HTERT-HM (cell line): ENCODE data around the gene ATP5F1D.

- RRBS: under 1% methylated on average over 44 of the region's 71 CpGs
These were observed at the start of gene ATP5F1D for GRCh38 chr19:1241305-1242025. Gene ATP5F1D (plus strand): TSS chr19:1241751.

GRCh38 chr19:1256636-1257867 lies 8.7 kb downstream of the MIDN start:
- RRBS: 86% methylated on average over 19 of the region's 63 CpGs

- RRBS: no CpG with 5 or more reads among the region's 6 CpGs
These were observed 5.9 kb upstream of the CIRBP start for GRCh38 chr19:1263170-1263608.

DNA sequence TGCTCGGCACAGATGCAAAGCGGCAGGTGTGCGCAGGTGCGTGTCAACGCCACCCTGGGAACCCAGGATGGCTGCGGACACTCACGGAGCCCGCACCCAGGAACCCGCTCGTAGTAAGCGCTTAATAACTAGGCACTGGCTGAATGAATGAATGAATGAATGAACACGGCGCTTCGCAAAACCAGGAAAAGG lies 1.9 kb upstream of the CIRBP start:
- RRBS: no CpG with 5 or more reads among the region's 14 CpGs

DNA sequence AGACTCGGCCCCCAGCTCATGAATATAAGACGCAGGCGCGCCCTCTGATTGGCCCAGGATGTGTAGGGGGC lies 84 bp upstream of the CIRBP start:
- RRBS: no CpG with 5 or more reads among the region's 4 CpGs

GRCh38 chr19:1270513-1270725 lies 1.3 kb downstream of the CIRBP start:
- RRBS: no CpG with 5 or more reads among the region's 1 CpG

- RRBS: 8% methylated on average over 21 of the region's 33 CpGs
These were observed 9.9 kb downstream of the EFNA2 start for GRCh38 chr19:1295654-1295962.

- RRBS: no CpG with 5 or more reads among the region's 16 CpGs
These were observed 3.1 kb upstream of the NDUFS7 start for GRCh38 chr19:1380435-1381118.

- RRBS: 56% methylated on average over 16 of the region's 36 CpGs
These were observed 6.5 kb downstream of the GAMT start for GRCh38 chr19:1394638-1395369.

DNA sequence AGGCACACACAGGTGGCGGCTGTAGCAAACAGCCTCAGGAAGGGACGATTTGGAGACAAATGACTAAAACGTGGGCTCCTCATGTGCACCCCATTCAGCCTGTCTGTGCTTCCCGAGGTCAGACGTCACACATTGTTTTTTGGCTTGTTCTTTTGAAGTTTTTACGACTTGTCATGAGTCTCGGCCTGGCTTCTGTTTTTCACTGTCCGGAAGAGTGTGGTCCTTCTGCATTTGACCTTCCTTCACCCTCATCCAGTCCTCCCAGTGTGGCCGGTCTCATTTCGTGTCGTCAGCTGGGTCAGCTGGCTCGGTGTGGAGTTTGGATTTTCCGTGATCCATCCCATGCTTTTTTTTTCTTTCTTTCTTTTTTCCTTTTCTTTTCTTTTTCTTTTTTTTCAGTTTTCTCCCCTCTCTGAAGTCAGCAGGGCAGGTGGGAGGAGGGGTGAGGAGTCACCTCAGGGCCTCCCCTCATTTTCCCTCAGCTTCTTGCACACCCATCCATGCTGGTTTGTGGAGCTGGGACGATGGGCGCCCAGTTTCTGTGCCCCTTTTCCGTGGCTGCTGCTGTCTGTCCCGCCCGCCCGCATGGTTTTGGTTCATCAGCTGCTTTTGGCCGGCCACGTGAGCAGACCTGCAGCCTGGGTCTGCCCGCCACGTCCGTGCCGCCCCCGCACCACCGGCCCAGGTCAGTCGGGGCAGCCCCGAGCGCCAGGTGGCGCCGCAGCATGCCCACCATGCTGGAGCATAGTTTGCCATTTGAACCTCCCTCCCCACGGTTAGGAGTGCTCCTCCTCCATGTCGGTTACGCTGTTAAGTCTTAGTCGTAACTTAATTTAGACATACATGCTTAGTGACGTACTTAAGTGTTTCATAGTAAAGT lies 15.3 kb downstream of the DAZAP1 start:
- RRBS: 88% methylated on average over 1 of the region's 37 CpGs

DNA sequence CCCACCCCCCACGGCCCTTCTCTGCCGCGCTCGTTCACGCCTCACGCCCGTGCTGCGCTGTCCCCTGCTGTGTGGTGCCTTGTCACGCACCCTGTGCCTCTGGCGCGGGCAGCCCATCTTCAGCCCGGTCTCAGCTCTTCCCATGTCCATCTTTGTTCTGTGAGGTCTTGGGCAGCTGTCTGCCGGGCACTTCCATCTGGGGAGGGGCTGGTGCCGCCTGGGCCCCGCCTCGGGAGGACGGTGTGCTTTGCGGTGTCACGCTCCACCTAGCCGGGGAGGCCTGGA lies 13.6 kb upstream of the RPS15 start:
- RRBS: 93% methylated on average over 6 of the region's 20 CpGs

DNA sequence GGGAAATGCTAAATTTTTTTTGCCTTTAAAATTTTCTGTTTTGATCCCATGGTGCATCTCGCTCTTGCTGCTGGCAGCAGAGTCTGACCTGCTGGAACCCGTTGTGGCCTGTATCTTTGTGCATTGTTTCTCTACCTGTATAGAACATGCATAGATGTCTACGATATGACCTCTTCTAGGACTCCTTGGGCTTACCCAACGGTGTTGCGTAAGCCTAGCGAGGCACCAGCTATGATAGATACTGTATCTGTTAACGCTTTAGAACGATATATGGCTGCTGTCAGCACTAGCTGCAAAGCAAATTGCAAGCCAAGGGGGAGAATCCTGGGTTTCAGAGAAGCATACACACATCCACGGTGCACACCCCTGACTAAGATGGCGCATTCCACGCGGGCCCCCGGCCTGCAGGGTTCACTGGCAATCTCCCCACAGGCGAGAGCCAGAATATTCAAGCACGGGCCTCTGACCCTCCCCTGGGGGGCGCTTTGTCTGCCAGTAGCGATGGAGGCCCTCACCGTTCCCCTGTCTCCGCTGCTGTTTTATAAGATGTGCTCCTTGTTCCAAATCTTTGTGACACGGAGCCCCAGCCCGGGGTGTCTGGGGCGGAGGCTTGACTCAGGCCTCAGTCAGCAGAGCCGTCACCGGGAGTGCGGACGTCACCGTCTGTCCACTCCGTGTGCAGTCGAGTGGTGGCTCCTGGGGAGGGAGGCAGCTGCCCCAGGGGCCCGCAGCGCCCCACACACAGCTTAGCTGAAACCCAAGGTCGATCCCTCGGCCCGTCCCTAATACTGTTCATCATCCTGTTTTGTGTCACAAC lies 13.0 kb upstream of the RPS15 start:
- RRBS: 91% methylated on average over 4 of the region's 34 CpGs

DNA sequence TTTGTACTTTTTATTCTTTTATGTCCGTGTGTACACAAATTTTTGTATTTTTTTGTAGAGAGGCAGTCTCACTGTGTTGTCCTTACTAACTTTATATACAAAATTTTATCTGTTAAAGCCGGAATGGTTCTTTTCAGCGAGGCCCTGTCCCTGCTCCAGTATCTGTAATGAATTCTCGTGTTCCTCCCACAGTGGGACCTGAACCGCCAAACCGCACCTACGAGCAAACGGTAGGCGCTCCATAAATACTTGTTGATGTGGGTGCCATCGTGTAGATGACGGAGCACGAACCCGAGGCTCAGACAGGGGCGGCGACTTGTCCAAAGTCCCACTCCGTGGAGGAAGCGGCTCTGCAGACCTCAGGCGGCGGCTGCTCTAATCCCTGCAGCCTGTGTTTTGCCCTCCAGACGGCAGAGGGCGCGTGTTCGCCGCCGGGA lies 297 bp upstream of the RPS15 start:
- RRBS: 4% methylated on average over 1 of the region's 25 CpGs

DNA sequence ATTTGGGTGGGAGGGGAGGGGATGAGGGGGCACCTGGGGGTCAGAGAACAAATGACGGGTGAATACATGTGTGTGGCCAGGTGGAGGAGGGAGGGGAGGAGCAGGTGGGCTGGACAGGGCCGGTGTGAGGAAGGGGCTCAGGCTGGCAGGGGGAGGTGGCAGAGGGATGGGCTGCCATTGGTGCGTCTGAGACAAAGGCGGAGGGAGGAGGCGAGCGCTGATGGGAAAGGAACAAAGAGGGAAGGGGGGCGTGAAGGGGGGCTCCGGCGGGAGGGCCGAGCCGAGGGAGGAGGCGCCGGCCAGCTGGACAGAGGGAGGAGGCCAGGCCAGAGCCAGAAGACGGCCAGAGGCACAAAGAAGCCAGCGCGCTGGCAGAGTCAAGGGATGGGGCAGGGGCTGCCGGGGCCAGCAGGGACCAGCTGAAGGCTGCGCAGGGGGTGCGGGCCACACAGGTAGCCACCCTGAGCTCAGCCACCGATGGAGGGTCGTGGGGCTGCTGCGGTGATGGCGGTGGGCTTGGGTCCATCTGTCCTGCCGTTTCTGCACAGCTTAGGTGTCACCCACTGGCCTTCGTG lies 2.0 kb downstream of the APC2 start:
- RRBS: 17% methylated on average over 3 of the region's 25 CpGs

GRCh38 chr19:1468878-1469295 lies 10.1 kb downstream of the C19orf25 start:
- RRBS: 3% methylated on average over 22 of the region's 47 CpGs

- RRBS: 3% methylated on average over 6 of the region's 33 CpGs
These were observed 1.8 kb downstream of the MEX3D start for GRCh38 chr19:1566188-1566865.

GRCh38 chr19:1591304-1592091 lies 1.2 kb downstream of the MBD3 start:
- RRBS: no CpG with 5 or more reads among the region's 40 CpGs

DNA sequence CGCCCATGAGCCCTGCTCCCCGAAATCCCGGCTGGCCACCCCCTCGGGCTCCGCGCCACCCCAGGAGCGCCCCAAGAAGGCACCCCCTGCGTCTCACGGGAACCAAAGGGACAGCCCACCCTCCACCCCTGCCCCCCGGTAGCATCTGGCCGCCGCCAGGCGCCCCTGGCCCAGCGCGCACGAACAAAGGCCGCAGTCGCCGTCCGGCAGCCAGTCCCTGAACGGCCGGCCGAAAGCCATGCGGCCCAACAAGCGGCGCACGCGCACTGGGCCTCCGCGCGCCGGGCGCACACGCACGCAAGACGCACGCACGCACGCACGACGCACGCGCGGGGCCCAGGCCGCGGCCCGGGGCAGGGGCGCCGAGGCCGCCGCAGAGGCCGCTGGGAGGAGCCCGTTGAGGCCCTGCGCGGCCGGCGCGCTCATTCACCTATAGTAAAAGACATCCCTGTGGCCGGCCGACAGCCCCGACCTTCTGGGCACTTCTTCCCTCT lies 526 bp downstream of the MBD3 start:
- RRBS: 1% methylated on average over 55 of the region's 61 CpGs

DNA sequence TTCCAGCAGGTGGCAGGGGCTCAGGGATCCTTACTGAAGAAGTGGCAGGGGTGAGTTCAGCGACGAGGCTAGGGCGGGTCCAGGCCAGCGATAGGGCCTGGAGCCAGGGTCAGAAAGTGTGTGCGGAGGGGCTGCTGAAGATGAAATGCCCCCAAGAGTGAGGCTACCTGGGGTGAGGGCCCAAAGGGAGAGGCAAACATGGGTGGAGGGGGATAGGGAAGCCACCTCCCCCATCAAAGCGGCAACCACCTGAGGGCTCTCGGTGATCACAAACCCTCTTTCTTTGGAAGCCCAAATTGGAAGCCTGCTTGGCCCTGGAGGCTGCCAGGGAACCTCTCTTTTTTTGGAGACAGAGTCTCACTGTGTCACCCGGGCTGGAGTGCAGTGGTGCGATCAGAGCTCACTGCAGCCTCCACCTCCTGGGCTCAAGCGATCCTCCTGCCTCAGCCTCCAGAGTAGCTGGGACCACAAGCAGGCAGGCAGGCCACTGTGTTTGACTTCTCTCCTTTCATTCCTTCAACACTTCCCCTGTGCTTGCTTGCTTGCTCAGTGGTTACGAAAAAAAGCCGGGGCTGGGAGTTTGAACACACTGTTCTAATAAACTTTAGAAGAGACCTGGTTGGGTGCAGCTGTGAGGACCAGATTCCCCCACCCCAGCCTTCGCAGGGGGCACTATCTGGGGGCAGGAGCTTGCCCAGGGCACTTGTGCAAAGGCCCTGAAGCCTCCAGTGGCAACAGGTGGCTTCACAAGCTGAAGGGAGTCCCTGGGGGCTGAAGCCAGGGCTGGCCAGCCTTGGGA lies 1.4 kb upstream of the ATP8B3 start:
- RRBS: no CpG with 5 or more reads among the region's 13 CpGs

DNA sequence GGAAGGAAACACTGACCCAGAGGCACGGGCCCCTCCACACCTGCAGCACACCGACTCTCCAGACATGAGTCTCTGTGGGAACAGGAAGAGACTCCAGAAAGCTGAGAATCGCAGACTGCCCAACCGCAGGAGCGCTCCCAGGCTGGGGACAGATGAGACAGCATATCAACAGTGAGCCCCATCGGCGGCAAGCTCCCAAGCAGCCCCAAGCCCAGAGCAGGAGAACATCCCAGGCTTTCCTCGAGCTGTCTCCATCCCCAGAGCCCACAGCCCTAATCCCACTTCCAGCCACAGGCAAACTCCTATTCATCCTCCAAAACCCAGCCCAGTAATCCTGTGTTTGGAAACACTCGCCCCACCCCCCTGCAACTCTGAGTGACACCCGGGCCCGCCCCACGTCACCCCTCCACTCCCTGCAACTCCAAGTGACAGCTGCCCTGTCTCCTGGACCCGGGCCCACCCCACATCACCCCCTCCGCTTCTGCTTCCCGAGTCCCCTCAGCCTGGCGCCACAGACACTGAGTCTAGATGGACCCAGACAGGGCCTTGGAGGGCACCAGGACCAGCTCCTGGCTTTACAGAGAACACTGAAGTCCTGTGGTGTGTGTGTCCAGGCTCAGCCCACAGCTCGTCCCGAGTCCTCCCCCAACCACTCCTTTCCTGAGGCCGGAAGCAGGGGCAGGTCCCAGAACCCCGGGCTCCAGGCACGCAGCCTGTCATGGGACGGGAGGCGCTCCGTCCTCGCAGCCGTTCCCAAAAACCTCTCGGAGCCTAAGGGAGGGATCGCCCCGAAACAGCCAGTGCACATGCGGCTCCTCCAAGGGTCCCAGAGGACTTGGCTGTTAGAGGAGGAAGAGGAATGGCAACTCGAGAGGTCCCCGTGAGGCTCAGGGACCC lies 7.8 kb downstream of the REXO1 start:
- RRBS: 50% methylated on average over 4 of the region's 32 CpGs